Spleen (tissue), 7 donors: Measurements from ENCODE around the gene CLDN12.

- PRO-cap, 4 experiments, result no peak in any of the 4 experiments
- RAMPAGE, long total RNA, 4 experiments, result no peak in any of the 4 experiments
Observed at GRCh38 chr7:88229245-88229482, 9.3 kb upstream of the SRI start.

GRCh38 chr7:88229483-88230094, 9.8 kb upstream of the SRI start:
- PRO-cap, 4 experiments, result no peak in any of the 4 experiments
- RAMPAGE, long total RNA, 4 experiments, result no peak in any of the 4 experiments

GRCh38 chr7:90188277-90188766, 23.2 kb upstream of the STEAP2 start:
- PRO-cap, 4 experiments, result no peak in any of the 4 experiments
- RAMPAGE, long total RNA, 4 experiments, result no peak in any of the 4 experiments

- PRO-cap, 4 experiments, result peak in 4 of 4 experiments; most common plus-strand start chr7:90246504 (in 2); most common minus-strand start chr7:90246370 (in 4)
- RAMPAGE, long total RNA, 4 experiments, result no peak in any of the 4 experiments
Observed at GRCh38 chr7:90246227-90246787, 1.3 kb downstream of the CFAP69 start.

GRCh38 chr7:90345219-90346389, 912 bp upstream of the GTPBP10 start:
- PRO-cap, 4 experiments, result peak in 3 of 4 experiments; most common plus-strand start chr7:90345822 (in 3); most common minus-strand start chr7:90346320 (in 1)
- RAMPAGE, long total RNA, 4 experiments, result no peak in any of the 4 experiments

DNA sequence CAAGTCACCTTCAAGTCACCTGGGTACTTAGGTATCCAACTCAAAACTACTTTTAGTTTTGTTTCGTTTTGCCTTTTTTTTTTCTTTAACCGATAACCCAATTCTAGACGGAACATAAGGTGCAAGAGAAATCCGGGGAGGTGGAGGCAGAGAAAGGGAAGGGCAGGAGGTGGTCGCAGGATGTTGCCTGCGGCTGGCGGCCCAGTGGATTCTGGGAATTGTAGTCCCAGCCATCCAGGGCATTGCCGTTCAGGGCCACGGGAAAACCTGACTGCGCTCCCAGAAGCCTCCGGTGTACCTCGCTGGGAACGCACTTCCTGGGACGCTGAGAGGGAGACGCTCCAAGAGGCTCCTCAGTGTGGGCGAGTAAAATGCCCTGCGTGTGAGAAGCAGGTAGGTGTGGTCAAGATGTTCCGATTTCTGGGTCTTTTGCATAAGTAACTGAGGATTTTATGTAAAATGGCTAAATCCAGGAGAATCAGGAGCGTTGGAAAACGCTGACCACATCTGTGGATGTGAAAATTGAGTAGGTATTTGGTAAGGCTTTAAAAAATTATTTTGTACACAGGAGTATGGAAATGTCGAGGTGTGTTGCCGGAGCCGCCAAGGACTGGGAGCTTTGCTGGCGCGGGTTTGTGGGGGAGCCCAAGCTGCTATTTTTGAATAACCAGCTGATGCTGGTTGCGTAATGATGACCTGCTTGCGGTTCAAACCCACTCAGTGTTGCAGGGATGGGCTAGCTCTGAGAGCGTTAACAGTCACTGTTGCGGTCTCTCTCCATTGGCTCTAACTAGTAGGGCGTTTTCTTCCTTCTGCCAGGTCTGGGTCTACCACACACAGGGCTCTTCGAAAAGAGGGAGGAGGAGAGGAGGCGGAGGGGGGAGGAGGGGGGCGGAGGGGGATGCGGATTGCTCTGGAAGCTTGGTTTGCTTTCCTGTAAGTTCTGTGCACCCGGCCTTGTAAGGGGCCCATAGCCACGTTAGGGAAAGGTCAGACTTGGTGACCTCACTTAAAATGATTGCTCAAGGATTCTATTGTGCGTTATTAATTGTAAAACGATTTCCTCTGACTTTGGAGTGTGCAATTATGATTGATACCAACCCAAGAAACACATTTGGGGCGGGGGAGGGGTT, at the start of gene CLDN12:
CLDN12 (plus strand) TSS at position 305 of the 1,133 bp plus-strand sequence.
- PRO-cap, 4 experiments, result peak in 4 of 4 experiments; most common plus-strand start position 318 of the sequence (in 2); most common minus-strand start position 635 of the sequence (in 4)
- RAMPAGE, long total RNA, 4 experiments, result start-site peak on the plus strand in 4 of 4 experiments, centred at positions 302 to 319 of the sequence, 47 to 115 reads per replicate

DNA sequence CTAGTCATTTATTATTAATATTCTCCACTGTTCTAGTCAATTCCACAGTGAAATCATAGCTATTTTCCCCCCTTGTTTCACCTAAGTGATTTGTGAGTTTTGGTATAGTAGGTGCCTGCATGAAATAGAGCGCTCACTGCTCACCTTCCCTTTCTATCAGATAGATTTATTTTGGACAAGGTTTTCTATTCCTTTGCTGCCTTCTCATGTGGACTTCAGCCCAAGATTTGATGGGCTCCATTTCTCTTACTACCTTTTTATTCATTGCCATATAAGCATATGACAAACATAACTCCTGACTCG, 171.2 kb downstream of the CDK14 start:
- PRO-cap, 4 experiments, result no peak in any of the 4 experiments
- RAMPAGE, long total RNA, 4 experiments, result no peak in any of the 4 experiments

DNA sequence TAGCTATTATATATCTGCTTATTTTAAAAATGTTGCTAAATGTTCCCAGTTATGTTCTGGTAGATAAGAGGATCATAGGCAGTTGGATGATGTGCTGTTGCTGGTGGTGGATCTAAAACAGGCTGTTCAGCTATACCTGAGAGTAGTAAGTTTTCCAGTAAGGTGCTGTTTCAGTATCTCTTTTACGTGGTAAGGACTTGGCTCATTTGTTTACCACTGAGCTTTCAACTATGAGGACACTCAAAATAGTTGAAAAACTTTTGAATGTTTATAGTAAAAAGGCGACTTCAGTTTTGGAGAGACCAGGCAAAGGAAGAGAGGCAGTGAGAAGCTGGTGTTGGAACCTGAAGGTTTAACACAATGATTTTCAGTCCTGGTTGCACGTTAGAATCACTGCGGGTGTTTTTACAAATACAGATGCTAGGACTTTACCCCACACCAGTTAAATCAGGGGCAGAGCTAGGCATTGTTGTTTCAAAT, 181.0 kb downstream of the CDK14 start:
- PRO-cap, 4 experiments, result no peak in any of the 4 experiments
- RAMPAGE, long total RNA, 4 experiments, result no peak in any of the 4 experiments

DNA sequence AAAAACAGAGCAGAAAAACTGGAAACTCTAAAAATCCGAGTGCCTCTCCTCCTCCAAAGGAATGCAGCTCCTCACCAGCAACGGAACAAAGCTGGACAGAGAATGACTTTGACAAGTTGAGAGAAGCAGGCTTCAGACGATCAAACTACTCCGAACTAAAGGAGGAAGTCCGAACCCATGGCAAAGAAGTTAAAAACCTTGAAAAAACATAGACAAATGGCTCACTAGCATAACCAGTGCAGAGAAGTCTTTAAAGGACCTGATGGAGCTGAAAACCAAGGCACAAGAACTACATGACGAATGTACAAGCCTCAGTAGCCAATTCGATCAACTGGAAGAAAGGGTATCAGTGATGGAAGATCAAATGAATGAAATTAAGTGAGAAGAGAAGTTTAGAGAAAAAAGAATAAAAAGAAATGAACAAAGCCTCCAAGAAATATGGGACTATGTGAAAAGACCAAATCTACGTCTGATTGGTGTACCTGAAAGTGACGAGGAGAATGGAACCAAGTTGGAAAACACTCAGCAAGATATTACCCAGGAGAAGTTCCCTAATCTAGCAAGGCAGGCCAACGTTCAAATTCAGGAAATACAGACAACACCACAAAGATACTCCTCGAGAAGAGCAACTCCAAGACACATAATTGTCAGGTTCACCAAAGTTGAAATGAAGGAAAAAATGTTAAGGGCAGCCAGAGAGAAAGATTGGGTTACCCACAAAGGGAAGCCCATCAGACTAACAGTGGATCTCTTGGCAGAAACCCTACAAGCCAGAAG, 211.6 kb downstream of the CDK14 start:
- PRO-cap, 4 experiments, result no peak in any of the 4 experiments
- RAMPAGE, long total RNA, 4 experiments, result start-site peak on the plus strand in 1 of 4 experiments, centred at position 218 of the sequence, 6 reads per replicate

GRCh38 chr7:91875712-91876037, 4.8 kb downstream of the MTERF1 start:
- PRO-cap, 4 experiments, result no peak in any of the 4 experiments
- RAMPAGE, long total RNA, 4 experiments, result no peak in any of the 4 experiments

GRCh38 chr7:91945343-91945885, 4.8 kb downstream of the AKAP9 start:
- PRO-cap, 4 experiments, result peak in 3 of 4 experiments; most common plus-strand start chr7:91945728 (in 3)
- RAMPAGE, long total RNA, 4 experiments, result no peak in any of the 4 experiments

DNA sequence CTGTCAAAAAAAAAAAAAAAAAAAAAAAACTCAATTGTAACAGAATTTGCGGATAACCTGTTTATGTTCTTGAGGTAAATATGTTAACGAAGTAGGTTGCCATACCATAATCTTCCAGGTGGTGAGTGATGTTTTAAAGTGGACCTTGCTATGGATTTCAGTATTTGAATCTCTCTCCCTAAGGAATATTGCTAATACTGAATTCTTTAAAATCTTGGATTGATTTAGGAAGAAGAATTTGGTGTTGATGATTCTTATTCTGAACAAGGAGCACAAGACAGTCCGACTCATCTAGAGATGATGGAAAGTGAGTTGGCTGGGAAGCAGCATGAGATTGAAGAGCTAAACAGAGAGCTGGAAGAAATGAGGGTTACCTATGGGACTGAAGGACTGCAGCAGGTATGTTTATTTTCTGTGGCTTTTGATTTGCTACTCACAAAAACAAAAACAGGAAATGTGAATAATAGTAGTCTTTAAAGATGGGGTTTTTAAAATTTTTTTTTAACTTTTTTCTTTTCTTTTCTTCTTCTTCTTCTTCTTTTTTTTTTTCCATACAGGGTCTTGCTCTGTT, 52.1 kb downstream of the AKAP9 start:
- PRO-cap, 4 experiments, result no peak in any of the 4 experiments
- RAMPAGE, long total RNA, 4 experiments, result no peak in any of the 4 experiments

DNA sequence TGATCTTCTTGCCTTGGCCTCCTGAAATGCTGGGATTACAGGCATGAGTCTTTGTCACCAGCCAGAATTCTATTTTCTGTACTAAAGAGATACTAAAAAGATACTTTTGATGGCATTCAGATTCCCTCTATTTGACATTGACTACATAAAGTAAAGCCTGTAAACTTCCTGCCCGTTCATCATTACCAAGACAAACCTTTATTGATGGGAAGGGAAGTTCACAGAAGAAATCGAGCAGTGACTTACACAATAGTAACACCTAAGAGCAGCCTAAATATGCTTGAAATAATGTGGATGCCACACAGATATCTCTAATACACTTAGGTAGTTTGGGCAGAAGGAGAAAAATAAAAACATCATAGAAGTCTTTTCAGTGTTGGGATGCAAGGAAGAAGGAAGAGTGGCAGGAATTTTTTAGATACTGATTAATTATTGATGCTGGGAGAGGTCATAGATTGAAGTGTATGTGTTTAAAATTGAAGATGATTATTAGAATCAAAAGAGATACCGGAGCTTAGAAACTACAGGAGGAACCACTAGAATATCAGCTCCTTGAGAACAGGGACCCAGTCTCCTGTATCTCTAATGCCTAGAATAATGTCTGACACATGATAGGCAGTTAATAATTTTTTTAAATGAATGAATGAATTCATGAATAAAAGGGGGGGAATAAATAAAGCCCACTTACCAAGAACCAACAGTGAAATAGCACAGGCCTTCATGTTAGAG, 65.9 kb downstream of the AKAP9 start:
- PRO-cap, 4 experiments, result no peak in any of the 4 experiments
- RAMPAGE, long total RNA, 4 experiments, result no peak in any of the 4 experiments

DNA sequence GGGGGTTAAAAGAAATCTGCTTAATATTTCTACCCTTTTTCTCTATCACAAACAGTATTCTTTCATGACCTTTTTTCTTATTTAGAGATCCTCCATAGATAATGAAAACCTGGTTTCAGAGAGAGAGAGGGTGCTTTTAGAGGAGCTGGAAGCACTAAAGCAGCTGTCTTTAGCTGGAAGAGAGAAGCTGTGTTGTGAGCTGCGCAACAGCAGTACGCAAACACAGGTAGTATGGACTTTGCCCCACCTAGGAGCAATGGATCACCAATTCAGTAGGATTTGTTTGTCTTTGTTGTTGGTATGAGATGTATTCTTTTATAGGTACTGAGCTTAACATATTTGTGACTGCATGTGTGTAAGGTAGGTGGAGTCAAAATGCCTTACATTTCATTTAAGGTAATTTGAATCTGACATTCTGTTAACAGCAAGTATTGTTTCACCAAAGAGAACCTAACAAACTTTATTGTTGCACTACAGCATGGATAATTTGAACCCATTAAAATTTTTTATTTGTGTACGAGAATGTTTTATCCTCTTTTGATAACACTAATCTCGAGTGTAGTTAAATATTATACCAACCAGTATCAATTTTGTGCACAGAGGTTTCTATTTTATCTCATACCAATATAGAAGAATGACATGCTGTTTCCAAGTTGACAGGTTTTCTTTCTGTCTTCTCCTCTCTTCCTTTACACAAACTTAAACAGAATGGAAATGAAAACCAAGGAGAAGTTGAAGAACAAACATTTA, 92.1 kb downstream of the CYP51A1 start:
- PRO-cap, 4 experiments, result no peak in any of the 4 experiments
- RAMPAGE, long total RNA, 4 experiments, result no peak in any of the 4 experiments

DNA sequence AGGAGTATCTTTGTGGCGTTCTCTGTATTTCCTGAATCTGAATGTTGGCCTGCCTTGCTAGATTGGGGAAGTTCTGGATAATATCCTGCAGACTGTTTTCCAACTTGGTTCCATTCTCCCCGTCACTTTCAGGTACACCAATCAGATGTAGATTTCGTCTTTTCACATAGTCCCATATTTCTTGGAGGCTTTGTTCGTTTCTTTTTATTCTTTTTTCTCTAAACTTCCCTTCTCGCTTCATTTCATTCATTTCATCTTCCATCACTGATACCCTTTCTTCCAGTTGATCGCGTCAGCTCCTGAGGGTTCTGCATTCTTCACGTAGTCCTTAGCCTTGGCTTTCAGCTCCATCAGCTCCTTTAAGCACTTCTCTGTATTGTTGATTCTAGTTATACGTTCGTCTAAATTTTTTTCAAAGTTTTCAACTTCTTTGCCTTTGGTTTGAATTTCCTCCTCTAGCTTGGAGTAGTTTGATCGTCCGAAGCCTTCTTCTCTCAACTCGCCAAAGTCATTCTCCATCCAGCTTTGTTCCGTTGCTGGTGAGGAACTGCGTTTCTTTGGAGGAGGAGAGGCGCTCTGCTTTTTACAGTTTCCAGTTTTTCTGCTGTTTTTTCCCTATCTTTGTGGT, 9.4 kb upstream of the LRRD1 start:
- PRO-cap, 4 experiments, result no peak in any of the 4 experiments
- RAMPAGE, long total RNA, 4 experiments, result no peak in any of the 4 experiments

DNA sequence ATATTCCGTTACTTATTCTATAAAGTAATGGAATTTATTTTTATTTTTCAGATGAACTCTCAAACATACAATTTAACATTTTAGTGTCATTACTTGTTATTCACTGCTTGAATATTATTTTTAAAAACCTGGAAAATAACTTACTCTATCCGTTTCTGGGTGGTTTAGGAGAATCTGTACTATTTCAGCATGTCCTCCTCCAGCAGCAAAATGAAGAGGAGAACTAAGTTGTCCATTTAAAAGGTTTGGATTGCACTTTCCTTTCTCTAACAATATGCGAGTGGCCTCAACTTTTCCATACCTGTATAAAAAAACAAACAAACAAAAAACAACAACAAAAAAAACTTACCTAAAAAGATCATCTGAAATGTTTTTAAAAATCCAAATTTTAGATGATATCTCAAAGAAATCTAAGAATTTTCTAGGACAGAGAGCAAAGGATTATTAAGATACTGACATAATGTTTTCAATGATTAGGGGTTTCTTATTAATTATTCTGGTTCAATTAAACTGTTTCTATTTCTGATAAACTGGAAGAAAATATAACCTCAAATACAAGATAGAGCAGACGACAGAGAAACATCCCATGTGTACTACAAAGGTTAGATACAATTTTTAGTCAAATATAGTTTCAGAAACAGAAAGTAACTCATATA, 19.2 kb downstream of the KRIT1 start:
- PRO-cap, 4 experiments, result no peak in any of the 4 experiments
- RAMPAGE, long total RNA, 4 experiments, result start-site peak on the minus strand in 1 of 4 experiments, centred at position 330 of the sequence, 22 reads per replicate

DNA sequence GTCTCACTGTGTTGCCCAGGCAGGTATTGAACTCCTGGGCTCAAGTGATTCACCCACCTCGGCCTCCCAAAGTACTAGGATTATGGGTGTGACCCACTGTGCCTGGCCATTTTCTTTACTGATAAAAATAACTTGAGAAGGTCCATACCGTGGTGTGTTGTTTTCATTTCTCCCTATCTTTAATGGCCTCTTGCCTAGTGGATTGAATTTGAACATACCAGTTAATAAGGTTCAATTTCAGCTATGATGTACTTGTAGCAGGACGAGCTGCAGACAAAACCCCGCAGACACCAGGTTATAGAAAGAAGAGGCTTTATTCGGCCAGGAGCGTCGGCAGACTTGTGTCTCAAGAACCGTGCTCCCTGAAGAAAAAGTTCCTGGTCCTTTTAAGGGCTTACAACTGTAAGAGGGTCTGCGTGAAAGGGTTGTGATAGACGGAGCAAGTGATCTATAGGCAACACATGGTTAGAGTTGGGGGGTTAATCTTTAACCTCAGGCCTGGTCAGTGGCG, 9.3 kb downstream of the RBM48 start:
- PRO-cap, 4 experiments, result no peak in any of the 4 experiments
- RAMPAGE, long total RNA, 4 experiments, result no peak in any of the 4 experiments

GRCh38 chr7:92558232-92559229, 29.9 kb downstream of the RBM48 start:
- PRO-cap, 4 experiments, result no peak in any of the 4 experiments
- RAMPAGE, long total RNA, 4 experiments, result no peak in any of the 4 experiments

GRCh38 chr7:92613343-92613772, 23.2 kb upstream of the FAM133B start:
- PRO-cap, 4 experiments, result no peak in any of the 4 experiments
- RAMPAGE, long total RNA, 4 experiments, result no peak in any of the 4 experiments

DNA sequence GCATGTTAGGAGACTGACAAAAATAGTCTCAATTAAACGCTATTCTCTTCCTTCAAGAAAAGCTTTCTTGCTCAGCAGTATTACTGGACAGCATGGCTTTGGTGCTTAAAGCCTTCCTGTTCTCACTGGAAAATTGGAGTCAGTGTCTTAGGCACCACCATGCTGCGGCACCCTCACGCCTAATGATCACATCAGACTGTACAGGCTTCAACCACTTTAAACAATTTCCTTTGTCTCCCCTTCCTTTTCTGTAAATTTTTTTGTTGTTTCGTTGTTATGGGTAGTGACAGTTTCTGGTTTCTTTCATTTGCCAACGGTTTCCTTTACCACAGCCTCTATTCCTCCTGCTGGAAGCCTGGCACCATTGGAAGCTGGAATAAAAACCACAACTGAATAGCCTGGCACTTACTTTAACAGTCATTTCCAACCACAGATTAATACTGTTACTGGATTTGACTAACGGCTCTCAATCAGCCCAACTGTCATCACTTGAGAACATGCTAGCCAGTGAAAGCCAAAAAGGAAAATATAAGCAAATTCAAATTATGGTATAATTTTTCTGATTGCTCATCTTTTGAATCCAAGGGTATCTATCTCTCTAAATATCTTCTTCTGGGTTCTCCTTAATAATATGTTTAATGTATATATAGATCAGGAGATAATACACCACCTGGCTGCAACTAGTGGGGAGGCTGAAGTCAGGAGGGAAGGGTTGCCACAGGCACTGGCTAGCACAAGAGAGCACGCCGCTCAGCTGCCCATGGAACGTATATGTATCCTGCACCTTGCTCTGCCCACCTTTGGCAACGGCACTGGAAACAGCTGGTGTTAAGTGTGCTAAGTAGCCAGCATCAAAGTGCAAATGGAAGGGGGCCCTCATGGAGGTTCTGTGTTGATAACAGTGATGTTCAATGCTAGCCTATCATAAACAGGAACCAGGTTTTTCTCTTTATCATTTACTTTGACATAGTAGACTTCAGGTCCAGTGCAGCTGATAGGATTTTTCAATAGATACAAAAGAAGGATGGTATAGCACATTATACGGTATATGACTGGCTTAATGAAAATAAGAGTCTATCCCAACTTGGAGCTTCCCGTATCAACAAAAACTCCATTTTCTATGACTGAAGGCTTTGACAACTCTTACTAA, 49.6 kb upstream of the FAM133B start:
- PRO-cap, 4 experiments, result no peak in any of the 4 experiments
- RAMPAGE, long total RNA, 4 experiments, result start-site peak on the minus strand in 1 of 4 experiments, centred at position 411 of the sequence, 6 reads per replicate